Breast epithelium (tissue), 2 donors: ENCODE results near the gene OSTF1.

DNA sequence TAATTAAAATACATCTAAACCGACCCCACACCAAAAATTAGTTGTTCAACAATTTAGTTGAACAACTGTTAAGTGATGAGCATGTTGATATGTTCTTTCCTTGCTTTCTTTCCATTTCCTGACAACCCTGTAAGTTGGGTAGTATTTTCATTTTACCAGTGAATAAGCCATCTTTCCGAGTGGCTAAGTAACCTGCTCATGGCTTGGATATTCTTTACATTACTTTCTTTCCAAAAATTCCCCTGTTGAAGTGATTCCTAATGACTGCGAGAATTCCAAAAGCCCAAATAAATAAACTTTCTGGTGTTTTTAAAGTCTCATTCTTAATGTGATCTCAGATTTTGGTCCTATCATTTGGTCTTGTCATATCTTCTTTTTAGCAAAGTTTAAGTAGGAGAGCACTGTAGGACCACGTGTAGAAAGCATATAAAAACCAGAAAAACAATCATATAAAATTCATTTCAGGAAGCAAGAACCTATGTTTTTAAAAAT is 215.0 kb downstream of the ANXA1 start:
- PRO-cap: no peak
- RAMPAGE, long total RNA, 2 experiments: no peak in any of the 2 experiments

DNA sequence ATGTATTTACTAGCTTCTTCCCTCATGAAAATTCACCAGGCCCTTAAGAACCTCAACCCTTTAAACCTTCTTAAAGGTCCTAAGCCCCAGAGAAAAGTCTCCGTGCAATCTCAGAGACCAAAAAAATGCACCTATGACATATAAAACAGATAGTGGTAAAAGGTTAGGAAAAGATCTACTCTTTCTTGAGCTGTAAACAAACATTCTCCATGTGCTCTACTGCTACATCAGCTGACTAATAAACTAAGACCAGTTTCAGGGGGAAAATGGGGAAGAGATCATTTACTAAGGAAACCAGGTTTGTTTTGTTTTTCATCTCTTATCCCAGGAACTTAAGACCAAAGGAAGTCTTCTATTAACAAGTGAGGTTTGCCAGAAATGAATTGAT is 84.0 kb downstream of the RORB start:
- PRO-cap: no peak
- RAMPAGE, long total RNA, 2 experiments: no peak in any of the 2 experiments

GRCh38 chr9:74642366-74642855 is 145.3 kb downstream of the RORB start:
- PRO-cap: no peak
- RAMPAGE, long total RNA, 2 experiments: no peak in any of the 2 experiments

DNA sequence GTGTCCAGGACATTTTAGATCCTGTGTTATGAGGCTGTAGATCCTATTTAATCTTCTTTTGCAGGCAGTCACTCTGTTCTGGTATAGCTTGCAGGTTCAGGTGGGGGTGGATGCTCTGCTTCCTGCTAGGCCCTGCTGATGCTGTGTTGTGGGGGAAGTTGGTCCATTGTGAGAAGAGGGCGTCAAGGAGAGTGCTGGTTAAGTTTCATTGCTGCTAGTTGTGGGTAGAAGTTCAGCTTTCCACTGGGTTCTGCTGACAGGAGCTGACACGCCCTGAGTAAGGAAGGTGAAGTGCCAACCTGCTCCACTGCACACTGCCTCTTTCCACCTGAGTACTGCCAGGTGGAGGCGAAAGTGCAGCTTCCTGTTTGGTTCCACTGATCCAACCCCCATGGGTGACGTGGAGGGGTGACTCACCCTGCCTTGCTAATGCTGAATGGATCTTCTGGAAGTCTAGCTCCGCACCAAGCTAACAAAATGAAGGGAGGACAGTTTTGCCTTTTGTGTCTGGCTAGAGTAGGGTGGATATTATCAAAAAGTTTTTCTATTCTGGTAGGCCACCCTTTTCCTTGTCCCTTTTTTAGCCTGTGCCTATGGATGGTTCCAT is 16.3 kb downstream of the NMRK1 start:
- PRO-cap: no peak
- RAMPAGE, long total RNA, 2 experiments: no peak in any of the 2 experiments

DNA sequence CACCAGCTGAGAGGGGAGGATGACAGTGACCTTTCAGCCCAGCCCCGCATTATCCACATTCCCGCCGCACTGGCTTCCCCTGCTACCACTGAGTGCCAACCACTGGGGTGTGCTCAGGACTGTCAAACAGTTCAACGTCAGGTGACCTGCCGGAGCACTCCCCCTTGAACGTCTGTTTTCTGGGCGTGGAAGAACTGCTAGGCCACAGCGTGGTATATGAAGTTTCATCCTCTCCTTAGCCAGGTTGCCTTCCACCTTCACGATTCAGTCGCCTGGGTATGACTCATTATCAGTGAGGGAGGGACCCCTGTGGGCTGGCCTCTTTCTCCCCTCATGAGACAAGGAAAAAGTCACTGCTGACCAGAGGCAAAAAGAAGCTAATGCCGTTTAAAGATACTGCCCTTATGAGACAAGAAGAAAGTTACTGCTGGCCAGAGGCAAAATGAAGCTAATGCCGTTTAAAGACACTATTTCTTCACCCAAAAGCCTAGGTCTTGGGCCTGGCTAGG is 4.7 kb downstream of the NMRK1 start:
- PRO-cap: no peak
- RAMPAGE, long total RNA, 2 experiments: no peak in any of the 2 experiments

DNA sequence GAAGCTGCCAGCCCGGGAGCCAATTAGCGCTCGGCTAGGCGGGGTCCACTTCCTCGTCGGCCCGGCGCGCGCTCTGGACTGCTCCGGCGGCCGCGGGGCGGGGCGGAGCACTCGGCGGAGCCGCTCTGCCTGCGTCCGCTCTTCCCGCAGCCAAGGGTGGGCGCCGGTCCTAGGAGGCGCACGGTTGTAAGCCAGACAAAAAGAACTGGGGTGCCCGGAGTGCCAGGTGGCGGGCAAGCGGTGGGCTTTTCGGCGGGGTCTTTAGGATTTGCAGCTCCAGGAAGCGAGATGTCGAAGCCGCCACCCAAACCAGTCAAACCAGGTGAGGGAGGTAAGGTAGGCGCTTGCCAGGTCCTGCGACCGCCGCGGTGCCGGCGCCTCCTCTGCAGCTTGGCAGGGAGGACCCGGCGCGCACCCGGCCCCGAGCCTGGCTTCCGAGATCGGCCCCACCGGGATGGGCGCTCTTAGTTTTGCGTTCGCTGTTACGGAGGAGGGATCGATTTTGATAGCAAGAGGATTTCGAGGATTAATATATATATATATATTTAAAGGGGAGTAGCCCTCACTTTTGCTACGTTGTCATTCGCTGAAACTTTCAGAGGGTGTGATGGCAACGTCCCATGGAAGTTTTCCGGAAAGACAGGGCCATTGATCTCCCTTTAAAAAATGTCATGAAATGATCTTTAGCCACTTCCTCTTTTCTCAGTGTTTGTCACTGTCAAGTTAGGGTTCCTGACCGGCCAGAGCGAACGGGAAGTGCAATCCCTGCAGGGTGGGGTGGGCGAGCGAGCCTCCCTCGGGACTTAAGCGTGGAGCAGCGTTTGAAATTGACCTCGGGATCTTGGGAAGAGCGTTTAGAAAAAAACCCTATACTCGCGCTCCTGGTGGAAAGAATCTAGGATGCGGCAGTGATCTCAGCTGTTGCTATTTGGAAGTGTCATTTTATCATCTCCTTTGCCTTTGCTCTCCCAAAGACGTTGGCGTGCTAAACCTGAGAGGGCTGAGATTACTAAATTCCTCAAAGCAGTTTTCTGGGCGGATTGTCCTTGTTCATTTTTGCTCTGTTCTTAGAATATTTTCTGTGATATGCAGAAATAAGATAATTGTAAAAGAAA is at the start of gene OSTF1:
Gene OSTF1, plus strand, starts transcription at position 110 of the 1,115 bp plus-strand sequence.
- PRO-cap: bidirectional peak, plus-strand start at position 78 of the sequence, minus-strand start outside the sequence
- RAMPAGE, long total RNA, 2 experiments: start-site peak on the plus strand in 1 of 2 experiments, centred at position 126 of the sequence, 484 reads per replicate

DNA sequence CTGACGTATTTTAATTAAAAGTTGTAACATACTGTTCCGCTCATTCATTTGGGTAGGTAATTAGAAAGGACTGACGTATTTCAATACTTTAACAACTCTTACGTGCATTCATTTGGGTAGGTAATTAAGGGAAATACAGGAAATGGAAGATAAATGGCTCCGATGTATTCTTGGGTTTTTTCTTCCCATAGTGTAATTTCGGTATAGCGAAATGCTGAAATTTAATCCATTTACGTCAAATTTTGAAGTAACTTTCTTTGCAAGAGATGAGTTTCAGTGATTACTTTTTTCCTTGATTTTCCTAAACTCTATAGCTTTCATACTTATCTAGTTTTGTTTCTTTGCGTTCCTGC is 1.2 kb downstream of the OSTF1 start:
- PRO-cap: no peak
- RAMPAGE, long total RNA, 2 experiments: no peak in any of the 2 experiments

DNA sequence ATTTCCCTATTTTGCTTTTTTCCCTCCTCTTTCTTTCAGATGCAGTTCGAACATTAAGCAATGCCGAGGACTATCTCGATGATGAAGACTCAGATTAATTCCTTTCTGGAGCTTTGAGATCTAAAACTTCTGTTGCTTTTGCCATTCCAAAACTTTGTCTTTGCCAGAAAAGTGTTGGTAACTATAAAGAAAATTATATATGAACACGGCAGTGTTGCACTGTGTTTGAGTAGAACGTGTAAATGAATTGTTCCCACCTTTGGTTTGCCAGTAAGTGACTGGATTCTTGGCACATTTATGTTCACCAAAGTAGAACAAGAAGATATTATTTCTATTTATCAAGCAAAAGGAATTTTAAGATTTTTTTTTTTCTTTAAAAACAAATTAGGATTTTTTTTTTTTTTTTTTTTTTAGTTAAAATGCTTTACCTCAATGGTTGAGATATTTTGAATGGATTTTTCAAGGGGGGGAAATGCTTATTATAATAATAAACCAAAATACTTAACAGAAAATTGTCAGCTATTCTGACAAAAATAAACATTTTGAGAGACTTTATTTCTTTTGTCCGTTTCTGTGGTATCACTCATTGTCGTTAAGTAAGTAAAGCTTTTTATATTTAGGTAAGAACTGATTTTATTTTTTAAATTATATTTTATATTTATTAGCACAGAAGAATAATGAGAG is 58.5 kb downstream of the OSTF1 start:
- PRO-cap: no peak
- RAMPAGE, long total RNA, 2 experiments: no peak in any of the 2 experiments

DNA sequence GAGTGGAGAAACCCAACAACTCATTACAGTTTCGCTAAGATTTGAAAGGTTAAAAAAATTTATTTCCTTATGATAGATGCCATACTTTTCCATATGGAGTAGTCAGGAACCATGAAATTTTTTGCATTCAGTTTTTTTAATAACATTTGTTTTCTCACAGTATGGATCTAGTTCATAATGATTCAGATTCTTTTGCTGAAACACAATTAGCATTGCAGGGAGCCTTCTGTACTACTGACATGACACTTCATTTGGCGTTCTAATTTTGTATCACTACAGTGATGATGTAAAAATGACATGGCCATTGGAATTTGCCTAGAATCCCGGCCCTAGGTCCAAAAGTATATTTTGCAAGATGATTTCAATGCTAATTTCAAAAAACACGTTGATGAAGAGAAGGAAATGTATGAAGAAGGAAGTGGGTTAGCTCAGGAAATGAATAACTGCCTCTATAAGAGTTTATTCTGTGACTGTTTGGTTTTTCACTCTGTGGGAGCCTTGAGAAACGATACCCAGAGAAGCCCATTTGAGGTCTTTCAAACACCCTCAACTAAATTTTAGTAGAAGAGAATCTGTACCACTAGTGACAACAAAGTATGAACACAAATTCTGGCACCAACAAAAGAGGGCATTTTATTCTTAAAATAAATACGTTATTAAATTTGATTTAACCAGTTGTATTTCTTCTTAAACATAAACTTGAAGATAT is 59.3 kb downstream of the OSTF1 start:
- PRO-cap: no peak
- RAMPAGE, long total RNA, 2 experiments: no peak in any of the 2 experiments

GRCh38 chr9:76153224-76153780 is 240.9 kb downstream of the RFK start:
- PRO-cap: no peak
- RAMPAGE, long total RNA, 2 experiments: no peak in any of the 2 experiments

DNA sequence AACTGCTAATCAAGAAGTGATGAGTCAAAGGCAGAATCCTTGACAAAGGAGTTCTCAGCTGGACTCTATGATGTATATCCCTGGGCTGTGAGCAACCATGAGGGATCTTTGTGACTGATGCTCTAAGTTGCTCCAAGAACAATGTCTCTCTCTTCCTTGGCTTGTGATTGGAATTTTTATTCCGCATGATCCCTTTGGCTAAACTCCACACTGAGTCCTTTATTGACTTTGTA is 20.8 kb downstream of the RFK start:
- PRO-cap: no peak
- RAMPAGE, long total RNA, 2 experiments: no peak in any of the 2 experiments

- PRO-cap: no peak
- RAMPAGE, long total RNA, 2 experiments: no peak in any of the 2 experiments
These were observed 8.3 kb downstream of the RFK start for GRCh38 chr9:76385952-76386334.

DNA sequence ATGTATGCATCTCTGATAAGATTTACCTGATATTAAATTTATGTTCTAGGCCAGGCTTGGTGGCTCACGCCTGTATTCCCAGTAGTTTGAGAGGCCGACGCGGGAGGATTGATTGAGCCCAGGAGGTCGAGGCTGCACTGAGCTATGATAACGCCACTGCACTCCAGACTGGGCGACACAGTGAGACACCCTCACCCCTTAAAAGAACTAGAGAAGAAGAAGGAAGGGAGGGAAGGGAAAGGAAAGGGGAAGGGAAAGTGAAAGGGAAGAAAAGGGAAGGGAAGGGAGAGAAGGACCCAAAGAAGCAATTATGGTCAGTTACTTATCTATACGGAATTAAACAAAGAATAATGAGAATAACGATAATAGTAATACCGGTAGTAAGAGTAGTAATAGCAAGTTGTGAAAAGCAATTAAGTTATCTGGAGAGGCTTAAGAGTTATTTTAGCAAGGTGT is 1.2 kb upstream of the RFK start:
- PRO-cap: no peak
- RAMPAGE, long total RNA, 2 experiments: no peak in any of the 2 experiments

DNA sequence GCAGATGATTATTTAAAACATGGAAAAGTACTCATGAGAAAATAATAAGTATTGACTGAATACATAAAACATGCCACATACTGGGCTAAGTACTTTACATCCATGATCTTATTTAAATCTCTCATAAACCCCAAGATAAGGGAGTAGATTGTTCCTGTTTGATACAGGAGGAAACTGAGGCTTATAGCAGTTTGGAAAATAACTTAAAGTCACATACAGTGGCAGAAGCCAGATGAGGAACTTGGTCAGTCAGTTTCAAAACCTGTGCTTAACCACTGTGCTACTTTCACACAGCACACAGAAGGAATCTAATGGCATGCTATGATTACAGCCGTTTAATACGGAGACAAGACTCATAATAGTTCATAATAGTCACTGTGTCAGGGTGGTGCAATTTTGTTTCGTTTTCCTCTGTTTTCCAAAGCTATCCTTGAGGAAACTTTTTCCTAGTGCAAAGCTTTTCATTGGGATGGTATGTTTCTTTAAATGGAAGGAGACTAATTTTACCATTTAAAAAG is 112.2 kb downstream of the GCNT1 start:
- PRO-cap: no peak
- RAMPAGE, long total RNA, 2 experiments: no peak in any of the 2 experiments

DNA sequence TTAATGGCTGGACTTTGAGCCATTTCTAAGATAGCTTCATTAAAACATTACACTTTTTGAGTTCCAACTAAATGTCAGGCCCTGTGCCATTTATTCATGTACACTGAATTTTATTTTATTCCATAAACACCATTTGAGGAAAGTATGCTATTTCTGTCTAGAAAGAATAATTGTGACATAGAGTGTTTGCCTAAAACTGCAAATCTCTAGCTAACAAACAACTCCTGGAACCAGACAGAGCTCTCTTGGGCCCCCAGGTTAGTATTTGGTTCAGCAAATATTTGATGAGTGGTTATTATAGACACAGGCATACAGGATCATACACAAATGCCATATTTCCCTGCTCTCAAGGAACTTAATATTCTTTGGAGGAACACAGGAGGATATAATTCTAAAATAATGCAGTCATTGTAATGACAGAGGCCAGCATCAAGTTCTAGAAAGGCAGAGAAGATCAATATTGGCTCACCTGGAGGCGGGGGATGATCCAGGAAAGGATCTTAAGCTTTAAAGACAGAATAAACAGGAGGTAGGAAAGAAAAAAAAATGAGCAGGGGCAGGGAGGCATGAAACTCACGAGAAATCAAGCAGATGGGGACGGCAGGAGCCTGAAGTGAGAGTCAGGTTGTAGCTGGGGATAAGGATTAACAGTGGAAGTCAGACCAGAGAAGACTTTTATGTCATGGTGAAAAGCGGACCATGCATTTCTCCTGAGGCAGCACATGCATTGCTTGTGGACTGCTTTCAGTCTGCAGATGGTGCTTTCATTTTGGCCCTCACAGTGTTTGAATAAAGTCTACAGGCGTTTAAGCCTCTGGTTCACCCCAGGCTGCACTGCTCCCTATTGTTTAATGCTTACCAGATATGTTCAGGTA is 127.7 kb downstream of the GCNT1 start:
- PRO-cap: no peak
- RAMPAGE, long total RNA, 2 experiments: no peak in any of the 2 experiments

GRCh38 chr9:76905609-76906003 is 308 bp downstream of the PRUNE2 start:
- PRO-cap: no peak
- RAMPAGE, long total RNA, 2 experiments: no peak in any of the 2 experiments

DNA sequence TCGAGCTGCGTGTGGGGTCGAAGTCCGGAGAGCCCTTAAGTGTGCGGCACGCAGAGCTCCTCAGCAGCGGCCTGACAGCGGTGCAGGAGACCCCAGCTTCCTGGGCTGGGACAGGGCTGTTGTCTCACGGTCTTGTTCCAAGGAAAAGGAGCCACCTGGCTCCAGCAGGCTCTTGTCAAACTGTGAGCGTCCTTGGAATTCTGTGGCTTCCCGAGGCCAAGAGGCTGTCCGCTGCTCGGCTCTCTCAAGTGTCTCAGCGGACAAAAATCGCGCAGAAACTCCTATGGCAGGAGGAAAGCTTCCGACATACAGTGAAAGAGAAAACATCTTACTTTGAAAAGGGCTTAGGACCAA is 2.7 kb upstream of the FOXB2 start:
- PRO-cap: no peak
- RAMPAGE, long total RNA, 2 experiments: no peak in any of the 2 experiments

GRCh38 chr9:77211062-77211807 is 33.9 kb downstream of the VPS13A start:
- PRO-cap: no peak
- RAMPAGE, long total RNA, 2 experiments: no peak in any of the 2 experiments

GRCh38 chr9:77370156-77370904 is 193.0 kb downstream of the VPS13A start:
- PRO-cap: no peak
- RAMPAGE, long total RNA, 2 experiments: no peak in any of the 2 experiments

DNA sequence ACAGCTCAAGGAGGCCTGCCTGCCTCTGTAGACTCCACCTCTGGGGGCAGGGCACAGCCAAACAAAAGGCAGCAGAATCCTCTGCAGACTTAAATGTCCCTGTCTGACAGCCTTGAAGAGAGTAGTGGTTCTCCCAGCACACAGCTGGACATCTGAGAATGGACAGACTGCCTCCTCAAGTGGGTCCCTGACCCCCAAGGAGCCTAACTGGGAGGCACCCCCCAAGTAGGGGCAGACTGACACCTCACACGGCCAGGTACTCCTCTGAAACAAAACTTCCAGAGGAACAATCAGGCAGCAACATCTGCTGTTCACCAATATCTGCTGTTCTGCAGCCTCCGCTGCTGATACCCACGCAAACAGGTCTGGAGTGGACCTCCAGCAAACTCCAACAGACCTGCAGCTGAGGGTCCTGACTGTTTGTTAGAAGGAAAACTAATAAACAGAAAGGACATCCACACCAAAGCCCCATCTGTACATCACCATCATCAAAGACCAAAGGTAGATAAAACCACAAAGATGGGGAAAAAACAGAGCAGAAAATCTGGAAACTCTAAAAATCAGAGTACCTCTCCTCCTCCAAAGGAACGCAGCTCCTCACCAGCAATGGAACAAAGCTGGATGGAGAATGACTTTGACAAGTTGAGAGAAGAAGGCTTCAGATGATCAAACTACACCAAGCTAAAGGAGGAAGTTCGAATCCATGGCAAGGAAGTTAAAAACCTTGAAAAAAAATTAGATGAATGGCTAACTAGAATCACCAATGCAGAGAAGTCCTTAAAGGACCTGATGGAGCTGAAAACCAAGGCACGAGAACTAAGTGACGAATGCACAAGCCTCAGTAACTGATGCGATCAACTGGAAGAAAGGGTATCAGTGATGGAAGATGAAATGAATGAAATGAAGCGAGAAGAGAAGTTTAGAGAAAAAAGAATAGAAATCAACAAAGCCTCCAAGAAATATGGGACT is 231.8 kb downstream of the VPS13A start:
- PRO-cap: no peak
- RAMPAGE, long total RNA, 2 experiments: no peak in any of the 2 experiments